Measurements from ENCODE around the gene SMOC1.

DNA sequence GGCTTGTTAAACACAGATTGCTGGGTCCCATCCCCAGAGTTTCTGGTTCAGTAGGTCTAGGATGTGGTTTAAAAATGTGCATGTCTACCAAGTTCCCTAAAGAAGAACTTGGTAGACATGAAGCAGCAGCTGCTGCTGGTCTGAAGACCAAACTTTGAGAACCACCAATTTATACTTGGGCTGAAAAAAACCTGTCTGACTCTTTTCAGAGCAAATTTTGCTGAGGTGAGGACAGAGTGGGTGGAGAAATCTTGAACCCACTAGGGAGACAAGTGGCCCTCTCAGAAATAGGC is 61.8 kb downstream of the SUSD6 start:
- PRO-cap: no peak

DNA sequence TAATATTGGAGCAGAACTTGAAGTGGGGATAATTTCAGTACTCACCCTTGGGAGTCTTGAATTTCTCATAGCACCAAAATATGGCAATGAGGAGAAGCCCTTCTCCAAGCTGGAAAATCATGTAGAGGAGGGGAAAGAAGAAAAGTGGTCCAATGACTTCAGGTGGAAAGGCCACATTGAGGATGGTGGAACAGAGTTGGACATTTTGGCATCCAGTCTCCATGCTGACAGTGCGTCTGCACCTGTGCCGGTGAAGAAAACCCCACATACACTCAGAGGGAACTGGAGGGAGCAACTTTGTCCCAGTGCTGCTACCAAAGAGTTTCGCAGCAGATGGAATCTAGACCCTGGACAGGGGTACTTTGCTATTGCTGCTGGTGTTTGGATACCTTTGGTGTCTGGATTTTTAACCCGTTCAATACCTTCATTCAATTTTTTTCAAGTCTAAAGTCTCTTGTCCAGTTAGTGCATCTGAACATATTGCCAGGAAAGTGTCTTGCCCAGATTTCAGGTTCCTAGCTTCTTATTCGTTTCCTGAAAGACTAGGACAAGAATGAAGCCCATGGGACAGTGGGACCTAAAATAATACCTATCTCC is 11.4 kb downstream of the SRSF5 start:
- PRO-cap: no peak

- PRO-cap: no peak
Measured at GRCh38 chr14:69797488-69798035, 521 bp upstream of the SLC10A1 start.

- PRO-cap: unidirectional peak, plus-strand start at chr14:69879415
Measured at GRCh38 chr14:69878957-69879601, at the start of gene SMOC1. Gene SMOC1, plus strand, starts transcription at chr14:69879416.

- PRO-cap: no peak
Measured at GRCh38 chr14:70255419-70256030, 66.8 kb upstream of the SLC8A3 start.

GRCh38 chr14:70666928-70667264 is 25.2 kb downstream of the TTC9 start:
- PRO-cap: no peak

DNA sequence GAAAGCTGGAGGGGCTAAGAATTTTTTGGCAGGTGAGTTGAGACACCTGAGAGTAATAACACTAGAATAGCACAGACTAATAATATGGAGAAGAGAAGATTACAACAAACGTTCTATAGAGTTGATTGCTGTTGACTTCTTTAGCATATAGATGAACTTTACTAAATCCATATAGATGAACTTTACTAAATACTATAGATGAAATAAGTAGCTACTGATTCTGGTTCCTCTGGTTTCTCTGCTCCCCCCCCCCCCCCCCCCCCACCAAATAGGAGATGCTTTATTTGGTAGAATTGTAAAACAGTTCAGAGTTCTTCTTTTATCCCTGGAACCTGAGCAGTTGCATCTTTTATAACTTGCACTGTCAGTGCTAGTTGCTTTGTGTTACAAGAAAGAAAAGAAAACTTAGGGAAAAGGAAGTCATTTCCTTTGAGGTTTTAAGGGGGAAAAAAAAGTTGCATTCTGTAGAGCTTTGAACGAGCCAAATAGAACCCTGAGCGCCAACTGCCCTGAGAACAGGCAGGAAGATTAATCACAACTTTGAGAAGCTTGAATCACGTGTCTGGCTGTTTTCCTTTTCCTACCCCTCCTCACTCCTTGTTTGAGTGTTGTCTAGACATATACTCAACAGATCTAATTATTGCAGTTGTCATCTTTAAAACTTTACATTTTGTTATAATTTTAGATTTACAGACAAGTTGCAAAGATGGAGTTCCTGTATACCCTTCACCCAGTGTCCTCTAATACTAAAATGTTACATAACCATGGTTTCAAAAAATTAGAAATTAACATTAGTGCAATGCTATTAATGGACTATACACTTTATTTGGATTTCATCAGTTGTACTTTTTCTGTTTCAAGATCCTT is 12.4 kb downstream of the PCNX1 start:
- PRO-cap: no peak

DNA sequence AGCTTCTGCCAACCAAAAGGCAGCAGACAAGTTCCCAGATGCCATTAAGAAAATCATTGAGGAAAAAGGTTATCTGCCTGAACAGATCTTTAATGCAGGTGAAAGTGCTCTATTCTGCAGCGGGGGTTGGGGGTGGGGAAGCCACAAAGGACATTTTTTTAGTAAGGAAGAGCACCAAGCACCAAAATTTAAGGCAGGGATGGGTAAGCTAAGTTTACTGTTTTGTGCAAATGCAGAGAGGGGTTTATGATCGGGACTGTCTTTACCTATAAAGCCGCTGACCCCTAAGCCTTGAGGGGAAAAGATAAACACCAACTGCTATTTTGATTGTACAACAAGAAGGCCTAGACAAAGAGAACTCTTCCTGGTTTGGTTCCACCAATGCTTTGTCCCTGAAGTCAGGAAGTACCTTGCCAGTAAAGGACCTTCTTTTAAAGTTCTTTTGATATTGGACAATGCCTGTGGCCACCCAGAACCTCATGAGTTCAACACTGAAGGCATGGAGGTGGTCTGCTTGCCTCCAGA is 185.3 kb downstream of the PCNX1 start:
- PRO-cap: no peak

- PRO-cap: no peak
Measured at GRCh38 chr14:71235992-71236362, 84.3 kb upstream of the SIPA1L1 start.

DNA sequence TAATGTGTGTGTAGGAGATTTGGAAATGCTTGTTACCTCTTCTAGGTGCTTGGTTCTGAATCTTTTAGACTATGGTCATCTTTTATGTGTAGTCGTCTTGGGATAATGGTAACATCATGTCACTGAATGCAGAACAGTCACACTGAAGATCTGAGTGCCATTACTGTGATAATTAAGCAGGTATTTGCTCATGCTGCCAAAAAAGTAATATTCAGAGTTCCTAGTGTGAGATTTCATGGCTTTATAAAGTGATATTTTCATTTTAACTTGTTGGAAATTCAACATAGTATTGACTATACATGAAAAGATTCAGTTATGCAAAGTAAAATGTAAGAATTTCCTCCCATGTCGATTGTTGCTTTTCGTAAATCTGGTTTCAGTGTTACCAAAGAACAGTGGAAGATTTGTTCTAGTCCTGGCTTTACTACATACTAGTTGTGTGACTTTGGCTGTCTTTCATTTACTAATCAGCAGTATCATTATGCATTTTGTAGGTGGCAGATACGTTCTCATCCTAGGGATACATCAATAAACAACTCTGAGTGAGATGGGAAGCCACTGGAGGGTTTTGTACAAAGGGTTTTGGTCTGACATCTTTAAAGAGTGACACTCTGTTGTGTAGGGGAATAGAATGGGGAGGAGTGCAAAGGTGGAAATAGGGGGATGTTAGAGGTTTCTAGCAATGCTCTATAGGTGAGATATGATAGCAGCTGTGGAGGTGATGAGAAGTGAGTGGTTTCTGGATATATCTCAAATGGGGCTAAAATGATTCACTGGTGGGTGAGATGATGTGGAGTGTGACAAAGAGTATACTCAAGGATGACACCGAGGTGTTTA is 13.1 kb downstream of the SIPA1L1 start:
- PRO-cap: no peak

DNA sequence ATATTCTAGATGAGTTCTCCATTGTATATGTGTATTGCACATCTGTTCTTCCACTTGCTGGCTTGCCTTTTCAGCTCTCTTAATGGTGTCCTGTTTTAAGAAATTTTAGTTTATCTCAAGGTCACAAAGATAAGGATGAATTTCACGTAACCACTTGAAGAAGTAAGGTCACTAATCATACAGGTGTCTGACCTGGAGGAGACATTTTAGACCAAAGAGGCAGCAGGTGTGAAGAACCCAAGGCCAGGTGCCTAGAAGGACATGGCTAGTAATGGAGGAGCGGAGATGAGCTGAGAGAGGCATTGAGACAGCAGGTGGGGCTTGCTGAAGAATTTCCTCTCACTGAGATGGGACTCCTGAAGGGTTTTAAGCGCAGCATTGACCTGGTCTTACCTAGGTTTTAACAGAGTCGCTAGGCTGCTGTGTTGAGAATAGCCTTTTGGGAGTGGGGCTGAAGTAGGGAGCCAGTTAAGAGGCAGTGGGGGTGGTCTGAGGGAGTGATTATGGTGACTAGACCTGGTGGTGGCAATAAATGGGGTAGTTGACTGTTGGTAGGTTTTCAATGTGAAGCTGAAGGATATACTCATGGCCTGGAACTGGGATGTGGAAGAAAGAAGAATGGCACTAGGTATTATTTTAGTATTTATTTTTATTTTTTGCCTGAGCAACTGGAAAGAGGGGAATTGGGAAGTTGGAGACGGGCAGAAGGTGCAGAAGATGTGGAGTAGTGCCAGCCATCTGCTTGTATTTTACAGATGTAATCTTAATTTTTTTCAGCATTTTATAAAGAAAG is 33.1 kb downstream of the SIPA1L1 start:
- PRO-cap: no peak

- PRO-cap: no peak
Measured at GRCh38 chr14:71517480-71517679, 197.1 kb downstream of the SIPA1L1 start.

DNA sequence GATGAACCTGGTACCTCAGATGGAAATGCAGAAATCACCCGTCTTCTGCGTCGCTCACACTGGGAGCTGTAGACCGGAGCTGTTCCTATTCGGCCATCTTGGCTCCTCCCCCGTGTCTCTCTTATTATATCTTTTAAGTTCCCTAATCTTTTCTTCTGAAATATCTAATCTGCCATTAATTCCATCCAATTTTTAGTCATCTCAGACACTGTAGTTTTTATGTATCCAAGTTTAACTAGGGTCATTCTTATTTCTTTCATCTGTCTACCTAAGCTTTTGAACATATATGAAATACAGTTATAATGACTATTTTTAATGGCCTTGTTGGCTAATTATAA is 83.4 kb upstream of the RGS6 start:
- PRO-cap: no peak

DNA sequence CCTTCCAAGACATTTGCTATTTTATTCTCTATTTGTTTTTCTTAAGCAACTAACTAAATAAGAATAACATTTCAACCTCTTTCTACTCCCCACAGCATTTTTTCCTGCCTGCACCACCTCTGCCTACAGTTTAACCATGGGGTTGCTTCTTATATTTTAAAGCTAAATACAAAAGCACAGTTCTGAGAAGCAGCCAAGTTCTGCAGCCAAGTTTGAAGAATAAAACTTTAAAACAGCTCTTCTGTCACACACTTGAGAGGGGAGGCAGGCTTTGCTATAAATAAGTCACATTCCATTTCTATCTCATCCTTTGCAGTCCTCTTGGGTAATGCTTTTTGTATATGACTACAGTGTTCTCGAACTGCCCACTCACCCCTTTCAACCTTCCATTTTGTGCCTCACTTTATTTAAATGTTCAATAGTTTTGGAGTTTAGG is 53.6 kb downstream of the RGS6 start:
- PRO-cap: no peak

- PRO-cap: no peak
Measured at GRCh38 chr14:72568577-72569053, 325.3 kb downstream of the DPF3 start.

DNA sequence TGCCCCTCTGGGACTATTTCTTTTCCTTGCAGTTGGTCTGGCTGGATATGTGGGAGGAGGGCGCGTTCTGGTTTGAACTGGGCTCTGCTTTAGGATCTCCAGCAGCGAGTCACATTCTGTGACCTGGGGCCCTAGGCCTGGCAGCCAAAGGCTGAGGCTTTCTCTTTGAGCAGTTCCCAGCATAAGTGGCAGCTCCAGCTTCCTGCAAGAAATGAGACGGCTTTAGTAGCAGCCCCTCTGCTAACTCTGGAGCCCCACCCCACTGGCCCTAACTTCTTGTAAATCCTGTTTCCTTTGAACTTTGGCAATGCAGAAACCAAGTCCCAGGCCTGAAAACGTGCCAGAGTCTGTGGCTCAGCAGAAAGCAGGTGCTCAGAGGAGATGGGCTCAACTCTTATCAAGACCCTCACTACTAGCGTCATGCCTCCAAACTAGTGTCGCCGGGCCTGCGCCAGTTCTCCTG is 274.7 kb downstream of the DPF3 start:
- PRO-cap: no peak

GRCh38 chr14:72715717-72716474 is 178.0 kb downstream of the DPF3 start:
- PRO-cap: no peak

- PRO-cap: no peak
Measured at GRCh38 chr14:72856868-72857422, 37.0 kb downstream of the DPF3 start.

- PRO-cap: no peak
Measured at GRCh38 chr14:73220284-73220891, 16.9 kb upstream of the PAPLN start.

DNA sequence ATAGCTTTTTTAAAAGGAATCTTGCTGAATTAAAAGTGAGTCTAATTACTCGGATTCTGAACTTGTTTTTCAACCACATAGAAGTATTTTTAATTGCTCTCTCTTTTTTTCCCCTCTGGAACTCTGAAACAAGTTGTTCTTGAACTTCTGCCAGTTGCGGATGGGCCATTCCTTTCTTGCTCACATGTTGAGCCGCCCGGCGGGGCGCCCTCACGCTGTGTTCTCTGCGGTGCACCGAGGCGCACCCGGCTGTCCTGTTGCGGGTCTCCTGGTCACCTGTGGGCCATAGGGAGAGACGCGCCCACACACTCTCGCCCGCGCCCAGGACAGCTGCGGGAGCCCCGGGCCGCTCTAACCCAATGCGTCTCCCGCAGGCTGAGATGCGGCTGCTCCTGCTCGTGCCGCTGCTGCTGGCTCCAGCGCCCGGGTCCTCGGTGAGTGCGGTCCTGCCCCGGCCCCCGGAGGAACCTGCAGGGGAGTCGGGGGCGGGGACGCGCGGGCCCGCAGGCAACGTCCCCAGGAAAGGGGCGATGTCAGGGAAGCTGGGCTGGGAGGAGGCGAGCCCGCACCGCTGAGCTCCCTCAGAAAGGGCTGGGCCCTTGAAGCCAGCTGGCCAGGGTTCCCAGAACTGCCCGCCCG is 2.2 kb downstream of the PAPLN start:
- PRO-cap: no peak

All from LUHMES (cell line).